Duodenum (tissue), 1 donor: ENCODE results near the gene NCK1.

GRCh38 chr3:135150371-135150885 lies 355.4 kb downstream of the EPHB1 start:
- PRO-cap, result no peak

DNA sequence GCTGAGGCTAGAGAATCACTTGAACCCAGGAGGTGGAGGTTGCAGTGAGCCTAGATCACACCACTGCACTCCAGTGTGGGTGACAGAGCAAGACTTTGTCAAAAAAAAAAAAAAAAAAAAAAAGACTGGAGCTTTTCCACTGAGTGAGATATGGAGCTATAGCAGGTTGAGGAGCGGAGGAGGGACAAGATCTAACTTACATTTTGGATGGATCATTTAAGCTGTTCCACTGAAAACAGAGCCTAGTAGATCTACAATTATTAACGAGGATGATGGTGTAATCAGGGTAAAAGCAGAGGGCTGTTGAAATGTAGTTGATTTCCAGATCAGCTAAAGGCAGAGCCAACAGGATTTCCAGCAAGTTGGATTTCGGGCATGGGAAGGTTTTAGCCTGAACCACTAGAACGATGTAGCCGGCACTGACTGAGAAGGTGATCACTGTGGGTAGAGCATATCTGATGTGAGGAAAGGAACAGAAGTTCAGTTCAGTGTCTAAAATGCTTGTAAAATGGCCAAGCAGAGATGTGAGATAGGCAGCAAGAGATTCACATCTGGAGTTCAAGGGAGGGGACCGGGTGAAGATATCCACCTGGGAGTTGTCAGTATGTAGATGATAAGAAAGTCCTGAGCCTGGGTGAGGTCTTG lies 360.8 kb downstream of the EPHB1 start:
- PRO-cap, result no peak

GRCh38 chr3:135257477-135258095 lies 462.5 kb downstream of the EPHB1 start:
- PRO-cap, result no peak

GRCh38 chr3:136070679-136071223 lies 105.2 kb downstream of the PPP2R3A start:
- PRO-cap, result no peak

DNA sequence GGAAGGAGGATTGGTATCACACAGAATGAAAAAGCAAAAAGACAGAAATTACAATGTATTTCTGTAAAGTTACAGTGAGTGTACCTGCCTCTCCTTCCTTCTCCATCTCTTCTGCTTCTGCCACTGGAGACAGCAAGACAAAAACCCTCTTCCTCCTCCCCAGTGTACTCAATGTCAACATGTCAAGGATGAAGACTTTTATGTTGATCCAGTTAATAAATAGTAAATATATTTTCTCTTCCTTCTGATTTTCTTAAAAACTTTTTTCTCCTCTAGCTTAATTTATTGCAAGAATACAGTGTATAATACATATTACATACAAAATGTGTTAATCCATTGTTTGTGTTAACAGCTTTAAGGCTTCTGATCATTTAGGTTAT lies 179.5 kb downstream of the PCCB start:
- PRO-cap, result no peak

DNA sequence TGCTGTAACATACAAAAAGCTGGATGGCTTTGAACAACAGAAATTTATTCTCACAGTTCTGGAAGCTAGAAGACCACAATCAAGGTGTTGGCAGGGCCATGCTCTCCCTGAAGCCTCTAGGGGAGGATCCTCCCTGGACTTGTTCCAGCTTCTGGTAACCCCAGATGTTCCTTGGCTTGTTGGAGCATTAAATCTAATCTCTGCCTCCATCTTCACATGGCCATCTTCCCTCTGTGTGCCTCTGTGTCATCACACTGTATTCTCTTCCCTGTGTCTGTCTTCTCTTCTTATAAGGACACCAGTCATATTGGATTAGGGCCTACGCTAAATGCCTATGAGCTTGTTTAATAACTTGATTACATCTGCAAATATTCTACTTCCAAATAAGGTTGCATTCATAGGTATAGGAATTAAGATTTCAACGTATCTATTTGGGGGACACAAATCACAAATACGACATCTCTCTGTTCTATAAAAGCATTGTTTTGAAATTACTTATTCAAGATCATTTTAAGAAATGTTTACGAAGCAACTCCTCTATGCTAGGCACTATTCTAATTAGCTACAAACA lies 109.4 kb downstream of the STAG1 start:
- PRO-cap, result no peak

- PRO-cap, result no peak
Observed at GRCh38 chr3:136675201-136675913, 76.8 kb downstream of the STAG1 start.

- PRO-cap, result unidirectional peak, plus-strand start at chr3:136751522
Observed at GRCh38 chr3:136751324-136751626, 903 bp downstream of the STAG1 start.

- PRO-cap, result bidirectional peak, plus-strand start at chr3:136862233, minus-strand start at chr3:136862019
Observed at GRCh38 chr3:136861738-136862324, at the start of gene NCK1. NCK1 (plus strand) TSS chr3:136862208.

DNA sequence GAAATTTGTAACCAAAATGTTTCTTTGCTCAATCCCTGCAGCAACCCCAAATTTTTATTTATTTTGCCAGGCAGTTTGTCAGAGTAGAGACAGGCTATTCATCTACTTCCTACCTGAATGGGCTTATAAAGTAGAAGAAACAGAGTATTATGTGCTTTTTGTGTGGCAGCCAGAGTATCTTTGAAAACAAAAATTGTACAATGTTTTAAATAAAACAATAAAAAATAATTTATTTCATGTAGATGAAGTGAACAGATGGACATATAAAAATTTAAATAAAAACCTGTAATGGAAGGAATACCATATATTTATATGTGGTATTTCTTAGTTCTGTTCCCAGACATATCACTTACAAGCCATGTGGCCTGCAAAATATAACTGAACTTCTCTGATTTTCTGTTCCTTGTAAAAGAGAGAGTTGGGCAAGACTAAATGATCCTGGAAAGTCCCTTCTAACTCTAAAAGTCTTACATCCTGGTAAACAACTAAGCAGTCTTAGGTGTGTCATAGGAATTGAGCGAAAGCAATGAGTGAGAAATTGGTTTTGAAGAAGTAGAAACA lies 25.4 kb upstream of the IL20RB start:
- PRO-cap, result no peak

- PRO-cap, result no peak
Observed at GRCh38 chr3:136969425-136969907, 11.7 kb downstream of the IL20RB start.

DNA sequence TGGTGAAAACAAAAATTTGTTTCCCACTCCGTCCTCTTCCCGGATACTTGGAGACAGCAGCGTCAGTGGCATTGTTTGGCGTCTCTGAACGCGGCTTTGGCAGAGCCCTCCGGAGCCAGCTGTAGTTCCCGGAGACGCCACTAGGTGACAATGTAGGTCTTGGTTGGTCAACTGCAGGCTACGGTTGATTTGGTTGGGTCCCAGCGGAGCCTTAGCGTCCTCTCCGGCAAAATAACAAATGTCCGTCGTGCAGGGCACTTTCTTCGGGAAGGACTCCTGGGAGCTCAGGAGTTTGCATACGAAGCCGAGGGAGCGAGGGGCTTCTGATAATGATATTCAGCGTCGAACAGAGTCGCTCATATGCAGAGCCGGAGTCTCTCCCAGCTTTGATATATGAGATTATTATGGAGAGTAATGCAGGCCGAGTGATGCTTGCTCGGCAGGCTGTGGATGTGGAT lies 74.7 kb downstream of the IL20RB start:
- PRO-cap, result no peak

- PRO-cap, result no peak
Observed at GRCh38 chr3:137509524-137510133, 254.5 kb upstream of the SOX14 start.

DNA sequence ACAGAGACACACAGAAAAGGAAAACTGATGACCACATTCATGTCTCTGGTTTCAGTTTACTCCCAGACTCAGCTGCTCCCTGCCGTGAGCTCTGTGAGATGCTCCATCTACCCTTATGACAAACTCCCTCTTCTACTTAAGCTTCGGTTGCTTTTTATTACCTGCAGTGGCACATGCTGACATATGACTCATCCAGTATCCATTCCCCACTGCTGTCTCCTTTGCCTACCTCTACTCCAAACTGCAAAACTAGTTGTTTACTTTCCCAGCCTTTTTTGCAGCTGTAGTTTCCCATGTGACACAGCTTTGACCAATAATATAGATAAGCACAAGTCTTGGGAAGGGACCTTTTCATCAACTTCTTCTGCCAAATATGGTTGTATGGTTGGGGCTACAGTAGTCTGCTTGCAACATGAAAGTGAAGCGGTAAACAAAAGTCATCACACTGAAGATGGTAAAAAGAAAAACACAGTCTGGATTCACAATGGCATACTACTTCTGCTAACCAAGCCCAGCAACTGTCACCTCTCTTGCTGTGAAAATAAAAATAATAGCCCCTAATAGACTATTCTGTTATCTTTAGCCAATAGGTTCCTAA lies 32.8 kb downstream of the DZIP1L start:
- PRO-cap, result no peak

GRCh38 chr3:138088322-138089087 lies 26.9 kb downstream of the DZIP1L start:
- PRO-cap, result no peak

DNA sequence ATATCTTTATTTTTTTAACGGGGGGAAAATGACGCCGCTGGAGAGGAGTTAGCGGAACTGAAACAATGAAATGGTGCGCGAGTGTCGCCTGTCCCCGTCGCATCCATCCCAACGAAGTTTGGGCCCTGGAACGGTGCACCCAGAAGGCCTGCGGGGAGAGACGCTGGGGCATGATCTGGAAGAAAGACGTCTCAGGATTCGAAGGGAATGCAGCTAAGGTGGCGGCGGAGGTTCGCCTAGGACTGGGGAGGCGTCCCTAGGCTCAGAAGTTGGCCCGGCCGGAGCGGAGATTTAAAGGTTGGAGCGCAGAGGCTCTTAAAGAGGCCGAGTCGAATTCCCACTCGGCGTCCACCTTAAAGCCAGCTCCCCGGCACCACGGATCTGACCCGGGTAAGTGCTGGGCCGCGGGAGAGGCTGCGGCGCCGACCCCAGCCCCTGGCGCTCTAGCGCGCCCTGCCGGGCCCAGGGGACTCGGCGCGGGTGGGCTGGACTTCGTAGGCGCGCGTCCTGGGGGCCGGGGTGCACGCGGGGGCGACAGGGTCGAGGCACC lies 368 bp upstream of the MRAS start:
- PRO-cap, result bidirectional peak, plus-strand start outside the sequence, minus-strand start at position 445 of the sequence

GRCh38 chr3:138349574-138349909 lies 1.2 kb downstream of the MRAS start:
- PRO-cap, result no peak

GRCh38 chr3:138397189-138397647 lies 37.2 kb upstream of the ESYT3 start:
- PRO-cap, result no peak

GRCh38 chr3:138823706-138824570 lies 10.8 kb downstream of the PIK3CB start:
- PRO-cap, result no peak

DNA sequence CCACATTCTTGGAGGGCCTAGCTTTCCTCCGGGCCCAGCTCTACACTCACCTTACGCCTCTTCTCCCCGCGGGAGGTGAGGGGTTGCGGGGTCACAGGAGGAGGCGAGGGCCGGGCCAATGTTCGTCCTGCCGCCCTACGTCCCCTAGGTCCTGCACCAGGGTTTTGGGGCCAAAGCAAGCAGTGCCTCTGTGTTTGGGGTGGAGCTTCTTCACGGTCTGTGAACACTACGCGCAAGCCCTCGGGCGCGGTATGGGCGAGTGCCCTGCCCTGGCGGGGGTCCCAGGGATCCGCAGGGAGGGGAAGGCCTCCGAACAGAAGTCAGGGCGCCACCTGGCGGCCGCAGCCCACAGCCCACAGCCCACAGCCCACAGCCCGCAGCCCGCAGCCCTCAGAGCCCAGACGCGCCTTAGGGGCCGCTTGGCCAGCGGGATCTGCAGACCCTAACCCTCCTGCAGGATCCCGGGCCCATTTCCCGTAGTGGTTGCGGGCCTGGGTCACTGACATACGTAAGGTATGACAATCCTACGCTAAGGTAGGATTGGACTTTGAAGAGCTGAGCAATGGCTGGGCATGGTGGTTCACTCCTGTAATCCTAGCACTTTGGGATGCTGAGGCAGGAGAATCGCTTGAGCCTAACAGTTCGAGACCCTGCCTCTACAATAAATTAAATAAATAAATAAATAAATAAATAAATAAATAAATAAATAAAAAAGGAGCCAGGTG lies 31.0 kb downstream of the FOXL2 start:
- PRO-cap, result no peak